Anterior vena cava (tissue), 1 donor: ENCODE results near the genes MC4R and RELCH.

GRCh38 chr18:59359321-59359782, 287 bp upstream of the LMAN1 start:
- PRO-cap: bidirectional peak, plus-strand start at chr18:59359517, minus-strand start at chr18:59359247

GRCh38 chr18:59695664-59697065, 1.1 kb downstream of the CCBE1 start:
- PRO-cap: no peak

DNA sequence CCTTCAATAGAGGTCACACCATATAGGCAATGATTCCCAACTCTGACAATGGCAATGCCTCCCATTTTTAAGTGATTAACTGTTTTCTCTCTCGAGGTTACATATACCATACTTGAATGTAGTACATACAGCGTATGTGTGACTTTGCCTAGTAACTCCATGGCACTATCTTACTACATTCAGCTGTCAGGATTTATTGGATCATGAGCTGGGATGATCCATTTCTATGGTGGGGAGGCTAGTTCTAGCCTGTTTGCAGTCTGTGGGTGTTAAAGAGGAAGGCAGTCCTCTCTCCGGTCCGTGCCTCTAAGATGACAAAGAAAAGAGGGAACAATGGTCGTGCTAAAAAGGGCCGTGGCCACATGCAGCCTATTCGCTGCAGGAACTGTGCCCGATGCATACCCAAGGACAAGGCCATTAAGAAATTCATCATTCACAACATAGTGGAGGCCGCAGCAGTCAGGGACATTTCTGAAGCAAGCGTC, 64.1 kb upstream of the CCBE1 start:
- PRO-cap: no peak

DNA sequence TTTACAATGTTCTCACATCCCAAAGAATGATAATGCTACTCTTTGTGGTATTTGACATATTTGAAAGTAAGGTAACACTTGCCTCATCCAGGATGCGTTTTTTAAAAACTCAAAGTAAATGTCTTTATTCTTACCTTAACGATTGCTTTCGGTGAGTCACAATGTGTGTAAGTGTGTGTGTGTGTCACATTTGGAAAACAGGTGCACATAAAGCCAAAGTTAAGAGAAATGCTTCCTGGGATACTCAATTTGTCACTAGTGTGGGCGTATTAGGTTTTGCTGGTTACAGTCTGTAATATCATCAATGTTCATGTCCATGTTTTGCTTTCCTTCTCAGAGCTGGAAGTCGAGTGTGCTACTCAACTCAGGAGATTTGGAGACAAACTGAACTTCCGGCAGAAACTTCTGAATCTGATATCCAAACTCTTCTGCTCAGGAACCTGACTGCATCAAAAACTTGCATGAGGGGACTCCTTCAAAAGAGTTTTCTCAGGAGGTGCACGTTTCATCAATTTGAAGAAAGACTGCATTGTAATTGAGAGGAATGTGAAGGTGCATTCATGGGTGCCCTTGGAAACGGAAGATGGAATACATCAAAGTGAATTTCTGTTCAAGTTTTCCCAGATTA, 2.6 kb downstream of the PMAIP1 start:
- PRO-cap: no peak

DNA sequence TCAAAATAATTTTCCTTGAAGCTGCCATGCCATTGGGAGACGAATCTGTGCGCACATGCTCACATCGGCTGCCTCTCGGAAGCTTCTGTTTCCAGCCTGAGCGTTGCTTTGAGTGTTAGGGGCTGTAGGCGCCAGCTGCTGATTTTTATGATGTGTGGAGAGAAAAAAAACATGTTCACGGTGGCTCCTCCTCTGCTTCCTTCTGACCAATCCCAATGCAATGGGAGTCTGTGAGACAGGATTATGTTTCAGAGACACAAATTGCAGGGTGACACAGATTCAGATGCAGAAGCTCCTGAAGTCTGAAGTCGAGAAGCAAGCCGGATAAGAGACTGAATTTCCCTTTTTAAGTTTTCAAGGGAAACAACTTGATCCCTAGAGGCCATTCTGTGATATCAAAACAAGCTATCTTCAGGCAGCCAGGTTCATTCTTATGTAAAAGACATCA, at the start of gene MC4R:
MC4R (minus strand) TSS at position 117 of the 448 bp plus-strand sequence.
- PRO-cap: no peak

- PRO-cap: no peak
Measured at GRCh38 chr18:61459844-61460053, 126.5 kb downstream of the CDH20 start.

GRCh38 chr18:61651789-61652152, 241.0 kb downstream of the RNF152 start:
- PRO-cap: no peak

- PRO-cap: no peak
Measured at GRCh38 chr18:61737946-61738592, 154.7 kb downstream of the RNF152 start.

DNA sequence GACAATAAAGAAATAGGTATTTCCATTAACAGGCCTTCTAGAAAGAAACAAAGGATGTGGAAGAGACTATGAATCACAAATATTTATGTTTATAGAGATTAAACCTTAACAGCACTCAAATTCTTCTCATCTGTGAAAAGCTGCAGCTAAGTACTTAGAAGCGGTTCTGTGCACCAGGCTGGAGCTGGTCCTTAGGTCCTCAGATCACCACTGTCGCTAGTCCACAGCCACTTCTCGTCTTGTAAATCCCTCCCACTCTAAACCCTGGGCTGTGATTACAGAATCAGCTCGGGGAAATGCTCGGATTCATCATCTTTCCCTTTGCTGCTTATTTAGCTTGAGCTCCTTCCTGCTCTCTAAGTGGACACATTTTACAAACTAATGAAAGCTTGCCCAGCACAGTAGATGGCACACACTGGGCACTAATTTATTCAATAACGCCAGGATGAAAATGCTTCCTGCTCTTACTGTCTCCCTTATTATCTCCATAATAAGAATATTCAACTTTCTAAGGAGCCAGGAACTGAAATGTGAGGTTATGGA, 61.7 kb downstream of the RNF152 start:
- PRO-cap: no peak

DNA sequence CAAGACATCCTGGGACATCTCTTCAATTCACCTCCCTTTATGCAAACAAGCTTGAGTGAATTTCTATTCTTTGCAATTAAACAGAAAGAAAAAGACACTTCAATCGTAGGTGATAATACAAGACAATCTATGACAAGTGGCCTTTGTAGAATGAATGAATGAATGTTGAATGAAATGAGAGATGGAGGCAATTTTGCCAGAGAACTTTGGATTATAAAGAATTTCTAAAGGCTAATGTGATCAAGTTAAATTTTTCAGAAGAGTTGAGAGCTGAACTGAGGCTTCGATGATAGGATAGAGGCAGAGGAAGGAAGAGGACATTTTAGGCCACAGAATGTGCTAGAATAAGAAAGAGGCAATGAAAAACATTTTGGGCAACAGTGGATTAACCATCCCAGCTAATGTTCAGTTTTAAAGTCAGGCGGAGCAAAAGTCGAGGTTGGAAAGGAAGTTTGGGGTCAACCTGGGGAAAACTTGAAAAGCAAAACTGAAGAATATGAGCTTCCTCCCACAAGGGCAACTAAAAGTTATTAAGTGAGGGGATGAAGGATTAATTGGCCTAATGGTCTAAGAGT, 6.0 kb downstream of the RNF152 start:
- PRO-cap: no peak

- PRO-cap: no peak
Measured at GRCh38 chr18:61941564-61941800, 48.7 kb upstream of the RNF152 start.

GRCh38 chr18:62068494-62069250, 118.2 kb downstream of the PIGN start:
- PRO-cap: no peak

DNA sequence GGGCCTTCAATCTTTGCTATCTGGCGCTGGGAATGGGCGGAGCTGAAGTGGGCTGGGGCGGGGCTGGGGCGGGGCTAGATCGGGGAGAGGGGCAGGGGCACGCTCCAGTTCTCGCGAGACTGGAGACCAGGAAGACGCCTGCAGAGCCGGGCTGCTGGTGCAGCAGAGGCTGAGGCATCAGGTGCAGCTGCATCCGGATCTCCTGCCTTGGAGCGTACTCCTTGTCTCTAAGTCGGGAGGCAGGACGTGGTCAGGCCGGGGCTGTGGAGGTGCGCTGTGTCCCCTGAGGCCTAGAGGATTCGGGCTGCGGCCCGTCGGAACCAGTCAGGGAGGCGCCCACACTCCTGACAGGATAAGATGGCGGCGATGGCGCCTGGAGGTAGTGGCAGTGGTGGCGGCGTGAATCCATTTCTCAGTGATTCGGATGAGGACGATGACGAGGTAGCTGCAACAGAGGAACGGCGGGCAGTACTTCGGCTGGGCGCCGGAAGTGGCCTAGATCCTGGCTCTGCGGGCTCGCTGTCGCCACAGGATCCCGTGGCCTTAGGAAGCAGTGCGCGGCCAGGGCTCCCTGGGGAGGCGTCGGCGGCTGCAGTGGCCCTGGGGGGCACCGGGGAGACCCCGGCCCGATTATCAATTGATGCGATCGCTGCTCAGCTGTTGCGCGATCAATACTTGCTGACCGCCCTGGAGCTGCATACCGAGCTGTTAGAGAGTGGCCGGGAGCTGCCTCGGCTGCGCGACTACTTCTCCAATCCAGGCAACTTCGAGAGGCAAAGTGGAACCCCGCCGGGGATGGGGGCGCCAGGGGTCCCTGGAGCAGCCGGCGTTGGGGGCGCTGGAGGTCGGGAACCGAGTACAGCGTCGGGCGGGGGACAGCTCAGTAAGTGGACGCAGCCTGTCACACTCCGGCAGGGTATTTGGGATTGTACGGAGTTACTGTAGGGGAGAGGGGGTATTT, at the start of gene RELCH:
RELCH (plus strand) TSS at position 107 of the 961 bp plus-strand sequence.
- PRO-cap: bidirectional peak, plus-strand start at position 116 of the sequence, minus-strand start outside the sequence

GRCh38 chr18:62611977-62612615, 89.3 kb downstream of the ZCCHC2 start:
- PRO-cap: no peak

DNA sequence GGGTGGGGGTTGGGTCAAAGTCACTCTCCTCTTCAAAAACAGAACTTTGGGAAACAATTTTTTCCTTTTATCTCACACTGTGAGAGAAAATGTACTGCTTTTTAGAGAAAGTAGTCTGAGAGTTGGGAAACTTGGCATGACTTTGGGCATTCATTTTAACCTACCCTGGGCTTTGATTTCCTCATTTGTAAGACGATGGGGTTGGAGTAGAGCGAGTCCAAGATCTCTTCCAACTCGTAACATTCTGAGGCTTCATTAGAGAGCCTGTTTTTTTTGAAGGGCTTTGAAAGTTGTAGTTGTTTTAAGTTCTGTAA, 8.3 kb downstream of the PHLPP1 start:
- PRO-cap: no peak

- PRO-cap: bidirectional peak, plus-strand start at chr18:63162068, minus-strand start at chr18:63161851
Measured at GRCh38 chr18:63161496-63162247, 157.9 kb downstream of the BCL2 start.

GRCh38 chr18:63162248-63162864, 157.2 kb downstream of the BCL2 start:
- PRO-cap: no peak

- PRO-cap: no peak
Measured at GRCh38 chr18:63213290-63213922, 106.2 kb downstream of the BCL2 start.

- PRO-cap: no peak
Measured at GRCh38 chr18:63237649-63238414, 81.7 kb downstream of the BCL2 start.

- PRO-cap: no peak
Measured at GRCh38 chr18:63402983-63403182, 19.4 kb downstream of the VPS4B start.